Measurements from ENCODE around the gene FOXB1.

DNA sequence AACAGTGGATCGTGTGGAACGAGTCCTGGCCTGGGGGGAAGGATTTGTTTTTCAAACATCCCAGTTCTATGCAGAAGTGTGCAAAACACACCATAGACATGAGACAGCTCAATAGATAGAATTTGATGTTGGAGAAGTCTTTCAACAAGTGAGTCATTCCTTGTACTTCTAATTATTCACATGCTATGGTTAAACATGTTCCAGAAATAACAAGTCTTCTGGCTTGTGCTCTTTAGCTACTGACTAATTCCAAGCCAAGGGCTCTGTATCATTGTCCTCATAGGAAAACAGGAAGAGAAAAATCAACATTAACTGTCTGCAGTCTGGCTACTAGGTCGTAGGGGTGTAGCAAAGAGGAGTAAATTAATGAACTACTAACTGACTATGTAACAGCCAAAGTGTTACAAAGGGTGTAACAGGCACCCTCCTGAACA lies 25.8 kb downstream of the LDHAL6B start:
- RRBS: no CpG with 5 or more reads among the region's 3 CpGs

GRCh38 chr15:59237007-59237691 lies 30.5 kb downstream of the LDHAL6B start:
- RRBS: no CpG with 5 or more reads among the region's 7 CpGs

GRCh38 chr15:59290811-59291538 lies 81.7 kb downstream of the MYO1E start:
- RRBS: no CpG with 5 or more reads among the region's 8 CpGs

DNA sequence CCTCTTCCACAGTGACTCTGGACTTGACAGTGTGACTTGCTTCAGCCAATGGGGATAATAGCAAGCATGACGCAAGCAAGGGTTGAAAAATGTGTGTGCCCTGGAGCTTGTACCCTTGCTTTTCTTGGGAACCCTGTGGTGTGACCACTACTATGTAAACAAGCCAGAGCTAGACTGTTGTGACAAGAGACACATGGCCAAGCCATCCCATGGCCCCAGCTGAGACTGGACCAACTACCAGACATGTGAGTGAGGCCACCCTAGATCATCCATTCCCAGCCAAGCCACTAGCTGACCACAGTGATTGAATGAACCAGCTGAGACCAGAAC lies 11.8 kb downstream of the MYO1E start:
- RRBS: no CpG with 5 or more reads among the region's 1 CpG

DNA sequence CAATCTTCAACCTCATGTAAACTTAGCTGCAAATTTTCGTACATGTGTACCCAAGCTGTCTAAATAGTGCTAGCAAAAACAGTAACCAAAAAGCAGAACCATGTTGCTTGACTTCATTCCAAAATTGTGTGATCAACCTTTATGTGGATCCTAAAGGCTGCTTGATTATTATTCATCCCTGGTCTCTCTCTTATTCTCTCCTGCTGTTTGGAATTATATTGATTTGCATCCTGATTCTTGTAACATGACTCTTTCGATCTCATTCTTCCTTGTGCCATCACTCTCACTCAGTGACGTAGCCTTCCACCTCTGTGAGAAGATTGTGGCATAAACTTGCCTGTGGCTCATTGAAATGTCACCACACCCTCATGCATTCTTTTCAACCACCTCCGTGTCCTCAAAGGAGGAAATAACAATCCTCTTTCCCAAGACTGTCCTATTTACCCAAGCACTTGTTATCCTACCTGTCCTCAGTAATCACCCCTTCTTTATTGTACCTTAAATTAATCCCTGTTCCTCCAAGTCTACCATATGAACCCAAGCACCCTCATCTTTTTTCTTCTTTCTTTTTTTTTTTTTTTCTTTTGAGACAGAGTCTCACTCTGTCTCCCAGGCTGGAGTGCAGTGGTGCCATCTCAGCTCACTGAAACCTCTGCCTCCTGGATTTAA lies 41.2 kb upstream of the GCNT3 start:
- RRBS: no CpG with 5 or more reads among the region's 4 CpGs

DNA sequence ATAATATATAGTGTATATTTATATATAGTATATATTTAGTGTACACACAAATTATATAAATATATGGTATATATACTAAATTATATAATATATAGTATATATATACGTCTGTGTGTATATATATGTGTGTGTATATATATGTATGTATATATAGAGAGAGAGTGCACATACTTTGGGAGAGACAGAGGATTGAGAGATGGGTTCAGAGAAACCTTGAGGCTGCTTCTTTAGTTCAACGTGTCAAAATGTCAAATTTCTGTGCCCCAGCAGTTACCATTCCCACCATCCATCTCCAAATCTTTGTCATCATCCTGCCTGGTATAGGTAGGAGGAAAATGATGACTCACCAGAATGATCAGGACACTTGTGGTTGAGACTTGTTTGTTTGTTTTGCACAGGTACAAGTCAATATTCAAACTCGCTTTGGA lies 24.8 kb upstream of the GCNT3 start:
- RRBS: no CpG with 5 or more reads among the region's 3 CpGs

DNA sequence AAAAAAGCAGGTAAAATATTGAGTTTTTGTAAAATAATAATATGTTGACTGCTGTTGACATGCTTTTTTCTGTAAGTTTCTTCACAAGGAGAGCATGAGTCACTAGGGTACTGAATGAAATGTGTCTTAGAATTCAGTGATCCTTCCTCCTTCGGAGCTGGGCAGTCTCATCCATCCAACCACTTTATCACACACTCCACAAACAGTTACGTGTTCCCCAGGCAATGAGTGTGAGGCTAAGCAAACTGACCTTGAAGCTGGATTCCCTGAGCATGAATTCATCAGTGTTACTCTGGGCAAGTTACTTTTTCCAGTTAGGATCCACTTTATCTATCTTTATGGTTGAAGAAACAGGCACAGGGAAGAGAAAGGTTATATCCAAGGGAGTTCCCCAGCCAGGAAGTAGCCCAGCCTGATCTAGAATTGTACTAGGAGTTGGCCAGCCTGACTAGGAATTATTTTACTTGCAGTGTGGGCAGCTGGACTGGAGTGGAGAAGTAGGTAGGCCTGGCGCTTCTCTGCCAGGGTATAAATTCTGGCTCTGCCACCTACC lies 17.1 kb upstream of the GCNT3 start:
- RRBS: no CpG with 5 or more reads among the region's 3 CpGs

GRCh38 chr15:59674307-59674779 lies 14.8 kb downstream of the BNIP2 start:
- RRBS: no CpG with 5 or more reads among the region's 3 CpGs

- RRBS: no CpG with 5 or more reads among the region's 4 CpGs
These were observed 102.7 kb upstream of the BNIP2 start for GRCh38 chr15:59791808-59792259.

- RRBS: no CpG with 5 or more reads among the region's 42 CpGs
These were observed 6.9 kb upstream of the FOXB1 start for GRCh38 chr15:59996993-59997893.

GRCh38 chr15:59999540-60000089 lies 4.5 kb upstream of the FOXB1 start:
- RRBS: 7% methylated on average over 5 of the region's 28 CpGs

GRCh38 chr15:60003499-60004430 lies at the start of gene FOXB1:
Gene FOXB1, plus strand, starts transcription at chr15:60004311.
- RRBS: 9% methylated on average over 10 of the region's 47 CpGs

GRCh38 chr15:60376525-60377274 lies 21.1 kb downstream of the ANXA2 start:
- RRBS: no CpG with 5 or more reads among the region's 14 CpGs

DNA sequence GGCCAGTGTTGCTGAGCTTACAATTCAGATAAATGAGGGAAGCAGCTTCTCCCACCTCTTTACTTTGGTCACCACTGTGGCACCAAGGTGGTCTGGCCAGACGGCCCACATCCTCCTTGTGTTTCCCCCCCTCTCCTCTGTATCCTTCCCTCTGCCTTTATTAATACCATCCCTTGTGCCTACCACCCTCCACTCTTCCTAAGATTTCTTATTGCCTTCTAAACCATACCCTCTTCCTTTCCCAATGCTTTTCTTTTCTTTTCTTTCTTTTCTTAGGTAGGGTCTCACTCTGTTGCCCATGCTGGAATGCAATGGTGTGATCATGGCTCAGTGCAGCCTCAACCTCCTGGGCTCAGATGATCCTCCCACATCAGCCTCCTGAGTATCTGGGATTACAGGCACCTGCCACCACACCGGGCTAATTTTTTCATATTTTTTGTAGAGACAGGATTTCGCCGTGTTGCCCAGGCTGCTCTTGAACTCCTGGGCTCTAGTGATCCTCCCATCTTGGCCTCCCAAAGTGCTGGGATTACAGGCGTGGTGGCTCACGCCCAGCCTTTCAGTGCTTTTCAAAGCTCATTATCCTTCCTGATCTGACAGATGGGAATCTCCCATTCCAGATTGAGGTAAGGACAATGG lies 14.8 kb downstream of the ANXA2 start:
- RRBS: no CpG with 5 or more reads among the region's 6 CpGs

DNA sequence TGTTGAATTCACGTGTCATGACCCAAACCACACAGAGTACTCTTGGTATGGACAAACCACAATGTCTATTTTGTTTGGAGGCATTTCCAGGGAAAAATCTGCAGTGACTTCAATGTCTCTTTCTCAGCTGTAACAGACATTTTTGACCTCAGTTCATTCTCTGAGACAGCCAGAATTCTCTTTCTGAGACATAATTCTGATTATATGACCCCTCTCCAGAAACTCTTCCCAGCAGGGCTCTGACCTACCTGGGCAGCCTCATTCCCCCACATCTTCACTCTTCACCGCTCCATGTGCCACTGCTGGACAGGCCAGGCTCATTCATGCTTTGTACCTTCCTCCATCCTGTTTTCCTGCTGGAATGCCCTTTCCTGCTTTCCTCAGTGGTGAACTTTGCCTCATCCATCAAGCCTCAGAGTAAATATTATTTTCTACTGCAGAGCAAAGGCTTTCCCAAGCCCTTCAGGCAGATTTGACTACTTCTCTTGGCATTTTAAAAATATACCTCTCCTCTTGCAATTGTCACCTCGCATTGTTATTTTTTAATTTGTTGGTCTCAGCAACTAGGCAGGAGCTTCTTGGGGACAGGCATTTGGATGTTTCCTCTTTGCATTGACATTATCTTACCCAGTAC lies 4.9 kb upstream of the ANXA2 start:
- RRBS: no CpG with 5 or more reads among the region's 3 CpGs

DNA sequence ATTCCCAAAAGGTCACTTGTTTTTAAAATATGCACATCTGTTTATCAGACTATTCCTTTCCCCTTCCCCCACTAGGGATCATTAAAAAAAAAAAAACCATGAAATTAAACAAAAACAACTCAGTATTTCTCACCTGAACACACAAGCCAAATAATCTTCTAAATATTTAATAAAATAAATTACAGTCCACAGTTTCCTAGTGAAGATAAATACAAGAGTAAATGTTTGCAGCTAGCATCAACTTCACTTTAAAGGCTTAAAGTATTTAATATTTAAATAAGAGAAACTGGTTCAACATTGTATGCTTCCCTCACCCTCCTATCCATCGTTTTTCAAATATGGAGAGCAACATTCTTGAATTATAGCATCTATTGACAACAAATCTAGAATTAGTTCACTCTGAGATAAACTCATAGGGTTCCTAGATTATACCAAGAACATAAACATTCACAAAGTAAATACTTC lies 16.9 kb upstream of the ICE2 start:
- RRBS: no CpG with 5 or more reads among the region's 1 CpG

- RRBS: no CpG with 5 or more reads among the region's 1 CpG
These were observed 49.6 kb upstream of the ICE2 start for GRCh38 chr15:60528392-60529057.

DNA sequence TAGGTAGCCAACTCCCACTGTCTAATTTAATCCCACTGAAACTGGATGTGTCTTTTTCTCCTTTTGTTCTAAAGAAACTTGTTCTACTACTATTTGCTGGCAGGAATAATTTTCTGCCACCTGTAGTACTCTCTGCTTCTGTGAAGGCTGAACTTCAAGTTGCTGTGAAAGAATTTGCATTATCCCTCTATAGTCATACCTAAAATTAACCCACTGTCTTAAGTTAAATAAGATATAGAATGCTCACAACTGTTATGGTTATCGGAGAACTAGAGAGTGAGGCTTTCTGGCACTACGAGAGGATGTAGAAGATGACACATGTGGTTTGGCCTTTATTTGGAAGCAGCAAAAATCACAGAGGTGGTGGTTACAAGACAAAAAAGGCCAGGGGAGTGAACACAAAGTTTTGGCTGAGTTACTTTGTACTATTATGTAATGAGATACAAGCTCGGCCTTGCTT lies 78.1 kb upstream of the ICE2 start:
- RRBS: no CpG with 5 or more reads among the region's 3 CpGs

DNA sequence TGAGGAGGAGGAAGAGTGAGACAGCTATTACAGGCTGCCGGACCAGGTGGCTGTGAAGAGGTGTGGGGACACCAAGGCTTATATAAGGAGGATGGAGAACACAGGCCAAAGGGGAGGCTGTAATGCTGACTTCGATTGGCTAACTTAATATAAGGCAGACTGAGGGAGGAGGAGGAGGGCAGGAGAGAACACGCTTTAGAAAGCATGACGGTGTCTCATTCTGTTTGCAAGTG lies 168.9 kb upstream of the ICE2 start:
- RRBS: no CpG with 5 or more reads among the region's 4 CpGs

DNA sequence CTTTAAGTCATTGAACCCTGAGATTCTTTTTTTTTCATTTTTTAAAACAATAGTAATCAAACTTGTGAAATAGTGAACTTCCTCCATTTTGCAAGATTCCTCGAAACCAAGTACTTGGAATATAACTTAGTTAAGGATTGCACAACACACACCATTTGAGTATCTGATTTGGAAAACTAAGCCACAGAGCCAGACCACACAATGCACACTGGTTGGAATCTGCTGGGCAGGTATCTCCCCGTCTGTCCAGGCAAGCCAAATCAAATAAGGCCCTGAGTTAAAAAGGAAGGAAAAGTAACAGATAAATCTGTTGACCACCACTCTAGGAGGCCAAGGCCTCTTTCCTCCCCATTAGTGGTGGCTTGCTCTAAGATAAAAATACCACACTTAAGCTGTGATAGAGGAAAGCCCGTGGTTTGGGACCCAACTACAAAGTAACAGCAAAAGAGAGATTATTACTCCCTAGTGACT lies 177.6 kb upstream of the ICE2 start:
- RRBS: no CpG with 5 or more reads among the region's 3 CpGs

Data from AG08470 (cell line).